Diencephalon (tissue), 2 donors: ENCODE measurements around a stretch of chr2.

- RAMPAGE, long total RNA: no peak
These were observed 372.6 kb upstream of the NT5C1B start for GRCh38 chr2:18961884-18962364.

GRCh38 chr2:19086384-19086650, 272.1 kb downstream of the OSR1 start:
- RAMPAGE, long total RNA: no peak

DNA sequence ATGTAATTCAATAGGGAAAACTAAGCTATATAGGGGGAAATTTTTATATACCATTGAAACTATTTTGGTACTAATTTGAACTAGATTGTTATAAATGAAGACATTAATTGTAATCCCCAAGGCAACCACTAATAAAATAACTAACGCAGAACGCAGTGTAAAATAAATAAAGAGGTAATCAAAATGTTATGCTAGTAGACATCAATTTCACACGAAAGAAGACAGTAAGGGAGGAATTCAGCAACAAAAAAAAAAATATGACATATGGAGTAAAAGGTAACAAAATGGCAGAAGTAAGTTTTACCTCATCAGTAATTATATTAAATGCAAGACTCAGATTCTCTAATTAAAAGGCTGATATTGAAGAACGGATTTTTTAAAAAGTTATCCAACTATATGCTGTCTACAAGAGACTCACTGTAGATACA, 175.4 kb upstream of the OSR1 start:
- RAMPAGE, long total RNA: no peak

DNA sequence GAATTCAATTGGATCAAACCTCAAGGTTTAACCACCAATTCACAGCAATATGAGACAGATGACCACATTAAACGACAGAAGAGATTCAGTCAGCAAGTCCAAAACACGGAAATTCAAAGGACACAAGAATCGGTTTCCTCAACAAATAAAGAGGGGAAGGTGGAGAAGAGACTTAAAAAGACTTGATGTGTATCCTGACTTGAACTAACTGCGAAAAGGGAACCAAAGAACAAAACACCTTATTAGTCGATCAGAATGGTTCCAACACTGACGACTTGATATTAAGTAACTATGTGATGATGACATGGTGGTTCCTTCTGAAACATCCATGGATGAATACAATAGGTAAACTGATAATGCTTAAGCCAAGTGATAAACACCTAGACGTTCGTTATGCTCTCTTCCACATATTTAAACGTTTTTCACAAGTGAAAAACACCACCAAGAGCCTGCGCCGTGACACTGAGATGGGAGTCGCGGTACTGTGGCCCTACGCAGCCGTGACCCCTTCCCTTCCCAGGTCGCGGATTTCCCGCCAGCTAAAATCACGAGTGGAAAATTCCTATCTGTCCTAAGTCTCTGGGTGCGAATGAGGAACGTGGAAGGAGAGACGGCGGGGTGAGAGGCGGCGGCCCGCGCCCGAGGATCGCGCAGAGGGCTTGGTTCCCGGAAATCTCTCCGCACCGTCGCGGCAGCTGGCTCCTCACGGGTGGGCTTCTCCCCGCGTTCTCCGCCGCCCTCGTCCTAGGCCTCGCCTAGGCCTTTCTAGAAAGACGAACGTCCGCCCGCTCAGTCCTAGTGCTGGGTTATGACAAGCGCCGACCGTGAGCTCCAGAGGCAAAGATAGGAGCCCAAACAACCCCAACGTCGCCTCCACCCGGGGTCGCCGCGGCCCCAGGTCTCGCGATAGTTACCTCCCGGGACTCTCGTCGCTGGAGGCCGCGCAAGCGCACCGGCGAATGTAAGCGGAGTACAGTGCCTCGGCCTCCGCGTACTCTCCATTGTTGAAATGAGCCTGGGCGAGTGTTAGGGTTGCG, 673 bp downstream of the TTC32 start:
- RAMPAGE, long total RNA: no peak

GRCh38 chr2:20050122-20051092, 1.0 kb downstream of the LAPTM4A start:
- RAMPAGE, long total RNA: no peak

- RAMPAGE, long total RNA: no peak
These were observed 429 bp downstream of the LAPTM4A start for GRCh38 chr2:20051093-20051305.

- RAMPAGE, long total RNA: no peak
These were observed 16.3 kb upstream of the LAPTM4A start for GRCh38 chr2:20067703-20068110.

GRCh38 chr2:20125908-20126530, 74.6 kb upstream of the LAPTM4A start:
- RAMPAGE, long total RNA: no peak

GRCh38 chr2:20148614-20149424, 76.1 kb downstream of the SDC1 start:
- RAMPAGE, long total RNA: no peak

DNA sequence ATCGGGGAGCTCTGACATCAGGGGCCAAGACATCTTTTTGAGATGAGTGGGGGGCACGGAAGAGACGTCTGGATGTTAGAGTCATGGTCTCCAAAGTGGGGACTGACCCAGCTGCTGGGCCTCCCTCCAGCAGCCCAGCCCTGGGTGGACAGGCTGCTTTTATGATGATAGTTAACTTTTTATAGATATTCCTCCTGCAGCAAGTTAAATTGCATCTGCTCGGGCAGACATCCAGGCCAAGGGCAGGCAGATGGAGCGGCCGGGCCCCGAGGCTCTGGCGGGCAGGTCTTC, 56.6 kb downstream of the SDC1 start:
- RAMPAGE, long total RNA: no peak

- RAMPAGE, long total RNA: no peak
These were observed 39.4 kb downstream of the SDC1 start for GRCh38 chr2:20185313-20186060.

GRCh38 chr2:20203777-20204560, 21.0 kb downstream of the SDC1 start:
- RAMPAGE, long total RNA: no peak

- RAMPAGE, long total RNA: no peak
These were observed 18.8 kb downstream of the SDC1 start for GRCh38 chr2:20205762-20206839.

DNA sequence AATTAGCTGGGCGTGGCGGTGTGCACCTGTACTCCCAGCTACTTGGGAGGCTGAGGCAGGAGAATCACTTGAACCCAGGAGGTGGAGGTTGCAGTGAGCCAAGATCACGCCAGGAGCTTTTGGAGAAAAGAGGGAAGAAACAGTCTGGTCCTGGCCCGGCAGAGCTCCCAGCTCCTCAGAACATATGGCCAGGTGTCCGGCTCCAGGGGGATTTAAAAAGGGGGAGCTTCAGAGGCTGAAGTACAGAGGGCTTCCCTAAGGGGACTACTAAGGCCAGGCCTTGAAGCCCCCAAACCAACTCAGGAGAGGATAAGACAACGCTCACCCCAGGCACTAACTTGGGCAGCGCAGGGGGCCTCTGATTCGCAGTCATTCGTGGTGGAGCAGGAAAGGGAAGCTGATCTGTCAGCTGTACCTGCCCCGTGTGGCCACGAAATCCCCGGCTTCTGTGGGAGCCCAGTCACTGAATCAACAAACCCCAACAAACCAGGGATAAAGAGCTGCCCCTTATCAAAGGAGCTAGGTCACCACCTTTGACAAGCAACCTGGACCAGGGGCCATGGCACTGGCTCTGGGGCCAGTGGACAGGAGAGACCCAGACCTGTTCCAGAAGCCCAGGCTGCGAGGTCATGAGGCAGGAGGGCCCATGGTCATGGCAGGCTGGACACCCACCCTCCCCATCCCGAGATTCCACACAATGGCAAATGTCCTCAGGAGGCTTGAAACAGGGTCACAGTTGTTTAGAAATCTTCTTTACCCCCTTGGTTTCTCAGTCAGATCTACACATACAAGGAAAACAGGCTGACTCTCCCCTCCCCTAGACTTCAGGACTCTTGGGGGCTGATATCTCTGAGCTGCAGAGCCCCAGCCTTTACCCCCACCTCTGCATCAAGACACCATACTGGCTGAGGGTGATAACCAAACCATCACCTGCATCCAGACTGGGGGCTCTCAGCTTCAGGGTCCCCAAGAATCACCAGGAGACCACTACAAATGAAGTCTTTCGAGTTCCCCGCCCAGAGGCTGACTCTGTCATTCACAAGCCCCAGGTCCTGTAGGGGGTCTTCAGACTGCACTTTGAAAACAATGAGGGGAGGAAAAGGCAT, 14.4 kb downstream of the SDC1 start:
- RAMPAGE, long total RNA: no peak

- RAMPAGE, long total RNA: no peak
These were observed 7.4 kb downstream of the SDC1 start for GRCh38 chr2:20217181-20218361.

DNA sequence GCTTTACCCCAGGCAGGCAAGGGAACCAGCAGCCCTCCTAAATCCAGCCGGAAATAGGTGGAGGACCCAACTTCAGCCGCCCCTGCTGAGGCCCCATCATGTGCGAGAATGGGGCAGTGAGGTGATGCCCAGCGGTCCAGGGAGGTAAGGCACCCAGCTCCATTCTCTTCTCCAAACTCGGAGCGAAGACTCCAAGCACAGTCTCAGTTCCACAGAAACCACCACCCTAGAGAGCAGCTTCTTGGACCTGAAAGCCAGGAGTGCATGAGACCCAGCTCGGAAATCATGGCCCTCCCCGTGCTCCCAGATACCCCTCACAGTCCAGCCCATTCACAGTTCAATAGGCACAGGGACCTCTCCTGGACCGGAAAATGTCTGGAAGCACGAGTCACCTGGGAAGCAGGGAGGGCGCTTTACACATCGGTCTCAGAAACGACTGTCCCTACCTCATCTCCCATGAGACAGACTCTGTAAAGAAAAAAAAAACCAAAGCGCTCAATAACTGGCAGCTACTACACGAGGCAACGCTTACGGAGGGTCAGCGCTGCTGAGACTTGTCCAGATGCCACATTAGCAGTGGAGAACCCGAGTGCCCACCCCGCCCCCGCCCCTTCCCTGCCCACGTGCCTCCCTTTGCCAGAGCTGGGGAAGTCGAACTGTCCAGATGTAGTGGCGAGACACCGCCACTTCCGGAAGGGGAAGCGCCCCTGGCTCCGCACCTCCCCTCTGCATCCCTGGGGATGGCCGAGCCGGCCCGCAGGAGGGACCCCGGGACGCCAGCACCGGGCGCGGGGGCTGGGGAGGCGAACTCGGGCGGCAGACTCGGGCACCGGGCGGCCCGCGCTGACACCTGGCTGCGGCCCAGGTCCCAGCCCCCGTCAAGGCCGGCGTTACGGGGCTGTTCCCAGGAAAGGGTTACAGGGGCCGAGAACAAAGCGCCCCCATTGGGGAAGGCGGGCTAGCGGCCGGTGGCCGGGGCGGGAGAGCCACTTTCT, 1.8 kb downstream of the SDC1 start:
- RAMPAGE, long total RNA: no peak

- RAMPAGE, long total RNA: no peak
These were observed 388 bp downstream of the SDC1 start for GRCh38 chr2:20224527-20224956.

- RAMPAGE, long total RNA: no peak
These were observed 32.3 kb downstream of the PUM2 start for GRCh38 chr2:20318348-20318782.

GRCh38 chr2:20346916-20347675, 3.5 kb downstream of the PUM2 start:
- RAMPAGE, long total RNA: no peak

DNA sequence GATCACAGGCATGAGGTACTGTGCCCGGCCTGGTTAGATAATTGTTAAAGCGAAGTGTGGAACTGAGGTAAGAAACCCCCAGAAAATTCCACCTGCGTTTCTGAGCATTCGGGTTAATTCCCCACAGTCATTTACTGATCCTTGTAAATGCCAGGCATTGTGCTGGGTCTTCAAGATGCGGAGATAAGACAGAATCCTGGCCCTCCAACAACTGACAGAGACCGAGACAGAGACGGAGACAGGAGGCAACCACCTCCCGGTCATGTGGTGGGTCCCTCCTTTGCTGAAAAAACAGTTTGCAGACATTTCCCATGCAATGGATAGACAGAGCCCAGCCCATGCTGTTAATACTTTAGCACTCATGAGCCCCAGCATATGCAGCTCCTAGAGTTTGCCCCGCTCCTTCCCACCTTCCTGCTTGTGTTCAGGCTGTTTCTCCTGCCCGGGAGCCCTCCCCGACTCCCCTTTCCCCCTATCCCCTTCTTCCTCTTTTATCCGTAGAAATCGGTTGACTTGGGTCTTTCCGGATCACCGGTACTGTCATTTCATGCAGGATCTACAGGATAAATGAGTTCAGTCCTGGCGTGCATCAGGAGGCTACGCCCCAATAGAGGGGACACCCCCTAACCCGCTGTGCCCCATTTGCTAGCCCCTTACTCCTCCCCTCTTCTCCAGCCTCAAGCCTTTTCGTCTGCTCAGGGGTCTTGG, 1.6 kb upstream of the RHOB start:
- RAMPAGE, long total RNA: no peak